PC-3 (cell line): ENCODE measurements around the gene SIAH2.

- RAMPAGE, long total RNA = no peak
These were observed 38.0 kb upstream of the TSC22D2 start for GRCh38 chr3:150369855-150370716.

DNA sequence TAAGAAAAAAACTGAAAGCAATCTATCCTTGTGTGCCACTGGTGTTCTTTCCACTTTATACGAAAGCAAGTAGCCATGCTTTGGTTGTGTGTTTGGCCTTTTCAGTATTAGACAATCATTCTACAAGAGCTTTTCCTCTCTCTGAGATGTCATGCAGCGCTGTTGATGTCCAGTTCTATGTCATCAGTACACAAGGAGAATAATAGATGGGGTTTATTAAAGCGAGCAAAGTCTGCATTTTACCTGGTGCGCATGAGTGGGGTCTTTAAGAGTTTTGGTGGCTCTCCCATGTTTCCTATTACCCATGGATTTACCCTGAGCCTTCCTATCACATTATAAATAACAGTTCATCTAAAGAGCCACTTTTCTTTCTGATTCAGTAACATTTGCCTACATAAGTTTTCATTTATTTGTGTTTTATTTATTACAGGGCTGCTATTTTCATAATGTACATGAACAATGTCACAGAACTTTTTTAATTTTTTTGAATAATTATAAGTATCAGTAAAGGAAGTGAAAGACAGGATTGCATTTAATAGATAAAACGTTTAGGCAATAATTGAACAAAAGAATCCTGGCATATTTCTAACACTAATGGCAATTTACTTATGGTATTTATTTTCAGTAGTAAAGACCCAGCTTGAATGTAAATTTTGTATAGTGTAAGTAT, 50.7 kb downstream of the TSC22D2 start:
- RAMPAGE, long total RNA = no peak

GRCh38 chr3:150538599-150539692, 7.3 kb downstream of the SERP1 start:
- RAMPAGE, long total RNA = no peak

- RAMPAGE, long total RNA = no peak
These were observed 937 bp downstream of the SERP1 start for GRCh38 chr3:150545183-150545934.

GRCh38 chr3:150546859-150547353, 319 bp downstream of the EIF2A start:
- RAMPAGE, long total RNA = no peak

DNA sequence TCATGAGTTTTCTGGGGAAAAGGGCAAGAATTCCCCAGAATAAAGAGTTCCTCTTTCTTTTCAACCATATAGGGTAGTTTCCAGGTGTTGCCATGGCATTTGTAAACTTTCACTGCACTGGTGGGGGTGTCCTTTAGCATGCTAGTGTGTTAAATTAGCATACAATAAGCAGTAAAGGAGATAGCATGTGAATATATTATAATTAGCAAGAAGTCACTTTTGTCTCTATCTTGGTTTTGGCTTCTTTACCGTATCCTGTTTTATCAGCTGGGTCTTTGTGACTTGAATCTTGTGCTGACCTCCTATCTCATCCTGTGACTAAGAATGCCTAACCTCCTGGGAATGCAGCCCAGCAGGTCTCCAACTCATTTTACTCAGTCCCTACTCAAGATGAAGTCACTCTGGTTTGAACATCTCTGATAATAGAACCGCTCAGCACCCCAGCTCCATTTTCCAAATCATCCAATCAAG, 3.4 kb upstream of the SELENOT start:
- RAMPAGE, long total RNA = no peak

- RAMPAGE, long total RNA = no peak
These were observed 32.3 kb downstream of the SELENOT start for GRCh38 chr3:150635404-150635896.

DNA sequence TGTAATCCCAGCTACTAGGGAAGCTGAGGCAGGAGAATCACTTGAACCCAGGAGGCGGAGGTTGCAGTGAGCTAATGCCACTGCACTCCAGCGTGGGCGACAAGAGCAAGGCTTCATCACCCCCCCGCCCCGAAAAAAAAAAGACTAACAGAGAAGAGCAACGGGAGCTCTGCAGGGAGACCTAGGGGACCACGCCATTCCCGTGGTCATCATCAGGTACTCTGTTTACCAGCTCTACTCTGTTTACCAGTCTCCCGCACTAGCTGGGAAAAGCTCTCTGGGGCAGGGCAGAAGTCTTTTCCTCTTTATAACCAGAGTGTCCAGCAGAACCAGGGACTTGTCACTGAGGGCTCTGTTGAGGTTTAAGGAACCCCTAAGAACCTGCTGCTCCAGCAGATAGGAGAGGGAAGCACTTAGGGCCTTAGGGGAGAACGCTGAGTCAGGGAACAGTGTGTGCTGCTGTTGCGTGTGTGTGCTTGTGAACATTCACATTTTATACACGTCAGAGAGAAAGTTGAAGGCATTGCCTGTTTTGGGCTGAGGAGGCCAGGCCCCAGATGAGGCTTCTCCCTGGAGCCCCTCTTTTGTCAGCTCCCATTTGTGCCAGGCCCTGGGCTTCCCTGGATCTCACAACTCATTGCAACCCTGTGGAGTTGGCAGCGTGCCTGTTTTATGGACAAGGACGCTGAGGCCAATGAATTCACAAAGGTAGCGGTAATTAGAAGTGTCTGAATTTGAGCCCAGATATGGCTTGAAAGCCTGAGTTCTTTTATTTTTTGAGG, 24.0 kb upstream of the ERICH6 start:
- RAMPAGE, long total RNA = no peak

DNA sequence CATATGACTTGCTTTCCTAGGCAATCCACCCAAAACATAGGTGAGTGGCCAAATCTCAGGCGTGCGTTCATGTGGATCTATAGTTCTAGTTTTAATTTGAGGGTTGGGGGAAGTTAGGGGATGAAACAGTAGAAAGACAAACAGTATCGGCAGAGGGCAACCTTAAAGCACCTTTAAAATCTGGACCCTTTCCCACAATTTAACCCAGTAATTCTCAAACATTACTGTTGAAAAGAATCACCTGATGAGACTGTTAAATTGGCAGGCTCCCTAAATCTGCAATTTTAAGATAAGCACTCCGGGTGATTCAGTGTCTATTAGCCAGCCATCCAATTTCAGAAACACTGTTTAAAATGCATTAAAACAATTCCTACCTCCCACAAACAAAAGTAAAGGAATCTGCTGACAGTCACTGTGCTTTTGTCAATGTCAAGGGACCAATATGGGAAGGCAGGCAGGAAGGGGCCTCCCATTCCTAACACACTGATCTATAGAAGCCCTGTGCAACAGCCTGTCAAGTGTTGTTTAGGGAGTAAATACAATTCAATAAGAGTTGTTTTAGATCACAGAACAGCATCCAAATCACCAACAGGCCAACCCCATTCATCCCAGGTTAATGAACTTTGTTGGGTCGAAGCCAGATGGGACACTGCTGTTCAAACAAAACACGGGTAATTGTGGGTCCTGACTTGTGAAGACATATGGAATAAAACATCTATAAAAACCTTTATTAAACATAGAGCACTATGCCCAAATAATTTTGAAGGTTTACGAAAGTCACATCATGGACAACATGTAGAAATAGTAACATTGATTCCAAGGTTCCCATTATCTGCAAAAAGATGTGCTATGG, 21.4 kb downstream of the SIAH2 start:
- RAMPAGE, long total RNA = no peak

DNA sequence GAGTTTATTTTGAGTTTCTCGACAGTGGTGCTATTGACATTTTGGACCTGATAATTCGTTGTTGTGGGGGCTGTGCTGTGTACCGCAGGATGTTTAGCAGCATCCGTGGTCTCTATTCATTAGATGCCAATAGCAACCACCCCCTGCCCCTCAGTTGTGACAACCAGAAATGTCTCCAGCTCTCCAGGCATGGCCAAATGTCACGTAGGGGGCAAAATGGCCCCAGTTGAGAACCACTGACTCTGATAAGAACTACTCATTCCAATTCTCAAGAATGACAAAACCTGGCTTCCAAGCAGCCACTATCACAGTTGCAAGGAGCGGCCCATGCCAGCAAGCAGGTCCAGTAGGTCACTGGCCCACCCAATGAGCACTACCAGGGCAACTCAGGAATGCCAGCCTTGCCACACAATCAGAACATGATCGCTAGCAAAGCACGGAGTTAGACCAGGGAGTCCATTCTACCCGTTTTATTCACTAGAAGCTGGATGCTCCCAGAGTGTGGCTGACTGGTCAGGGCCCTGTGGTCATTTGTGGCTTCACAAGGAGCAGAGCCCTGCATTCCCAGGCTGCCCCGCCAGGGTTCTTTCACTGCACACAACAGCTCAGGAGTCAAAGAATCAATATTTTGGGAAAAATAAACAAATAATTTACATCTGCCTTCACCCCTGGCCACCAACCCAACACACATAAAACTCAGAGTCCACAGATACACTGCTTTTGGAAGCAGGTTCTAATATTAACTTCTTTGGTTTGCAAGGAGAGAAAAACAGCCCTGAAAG, 16.3 kb downstream of the SIAH2 start:
- RAMPAGE, long total RNA = no peak

- RAMPAGE, long total RNA = no peak
These were observed at the start of gene SIAH2 for GRCh38 chr3:150763033-150763708. Gene SIAH2, minus strand, starts transcription at chr3:150763169.

- RAMPAGE, long total RNA = no peak
These were observed 1.5 kb upstream of the SIAH2 start for GRCh38 chr3:150764408-150764994.

DNA sequence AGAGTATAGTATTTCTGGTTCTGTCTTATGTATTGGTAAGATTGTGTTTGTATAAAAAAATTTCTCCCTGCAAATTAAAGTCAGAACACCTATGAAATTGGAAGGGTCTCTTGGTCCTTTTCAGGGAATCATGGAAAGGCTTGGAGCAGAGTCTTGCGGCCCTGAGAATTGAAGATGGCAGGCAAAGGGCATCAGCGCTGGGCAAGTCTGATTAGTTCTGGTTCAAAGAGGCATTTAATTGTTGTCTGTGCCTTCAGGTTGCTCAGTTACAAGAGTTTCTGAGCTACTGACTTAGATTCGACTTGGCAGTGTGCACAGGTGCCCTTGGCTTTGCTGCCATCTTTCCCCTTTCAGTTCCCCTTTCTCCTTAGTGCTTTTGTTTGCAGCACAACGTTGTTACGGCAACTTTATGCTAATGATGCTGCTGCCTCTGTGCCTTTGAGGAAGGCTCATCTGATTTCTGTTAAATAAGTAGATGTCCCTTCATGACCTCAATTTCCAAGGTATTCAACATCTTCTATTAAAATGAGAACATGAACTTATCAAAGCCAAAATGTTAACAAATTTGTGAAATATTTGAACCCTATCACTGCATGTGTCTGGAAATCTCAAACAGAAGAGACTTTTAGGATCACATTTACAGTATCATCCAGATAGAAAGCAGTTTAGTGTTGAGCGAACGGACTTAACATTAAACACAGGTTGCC, 12.4 kb downstream of the P2RY14 start:
- RAMPAGE, long total RNA = no peak

DNA sequence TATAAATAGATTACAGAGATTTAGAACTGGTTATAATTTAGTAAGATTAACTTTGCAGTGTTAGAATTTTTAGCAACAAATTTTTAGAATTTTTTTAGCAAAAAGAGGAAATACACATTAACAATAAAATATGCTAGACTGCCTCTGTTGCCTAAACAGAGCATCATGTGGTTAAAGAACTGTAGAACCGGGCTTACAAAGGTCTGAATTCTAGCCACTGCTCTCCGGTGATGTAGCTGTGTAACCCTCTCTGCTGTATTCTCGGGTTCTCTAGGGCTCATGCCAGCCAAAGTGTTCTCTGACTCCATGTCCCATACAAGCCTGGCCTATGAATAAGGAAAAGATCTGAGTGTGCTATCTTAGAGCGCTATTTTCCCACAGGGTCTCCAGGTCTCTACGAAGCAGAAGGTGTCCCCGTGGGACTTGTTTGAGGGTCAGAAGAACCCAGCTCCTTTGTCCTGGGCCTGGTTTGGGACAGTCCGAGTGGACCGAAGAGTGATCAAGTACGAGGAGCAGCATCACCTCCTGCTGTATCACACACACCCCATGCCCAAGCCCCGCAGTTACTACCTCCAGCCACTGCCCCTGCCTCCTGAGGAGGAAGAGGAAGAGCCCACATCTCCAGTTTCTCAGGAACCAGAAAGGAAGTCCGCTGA, 3.0 kb upstream of the P2RY12 start:
- RAMPAGE, long total RNA = no peak

GRCh38 chr3:152193562-152194405, 74.9 kb upstream of the MBNL1 start:
- RAMPAGE, long total RNA = no peak

- RAMPAGE, long total RNA = no peak
These were observed 11.5 kb upstream of the MBNL1 start for GRCh38 chr3:152256822-152258112.

- RAMPAGE, long total RNA = no peak
These were observed 10.2 kb upstream of the MBNL1 start for GRCh38 chr3:152258370-152259033.

DNA sequence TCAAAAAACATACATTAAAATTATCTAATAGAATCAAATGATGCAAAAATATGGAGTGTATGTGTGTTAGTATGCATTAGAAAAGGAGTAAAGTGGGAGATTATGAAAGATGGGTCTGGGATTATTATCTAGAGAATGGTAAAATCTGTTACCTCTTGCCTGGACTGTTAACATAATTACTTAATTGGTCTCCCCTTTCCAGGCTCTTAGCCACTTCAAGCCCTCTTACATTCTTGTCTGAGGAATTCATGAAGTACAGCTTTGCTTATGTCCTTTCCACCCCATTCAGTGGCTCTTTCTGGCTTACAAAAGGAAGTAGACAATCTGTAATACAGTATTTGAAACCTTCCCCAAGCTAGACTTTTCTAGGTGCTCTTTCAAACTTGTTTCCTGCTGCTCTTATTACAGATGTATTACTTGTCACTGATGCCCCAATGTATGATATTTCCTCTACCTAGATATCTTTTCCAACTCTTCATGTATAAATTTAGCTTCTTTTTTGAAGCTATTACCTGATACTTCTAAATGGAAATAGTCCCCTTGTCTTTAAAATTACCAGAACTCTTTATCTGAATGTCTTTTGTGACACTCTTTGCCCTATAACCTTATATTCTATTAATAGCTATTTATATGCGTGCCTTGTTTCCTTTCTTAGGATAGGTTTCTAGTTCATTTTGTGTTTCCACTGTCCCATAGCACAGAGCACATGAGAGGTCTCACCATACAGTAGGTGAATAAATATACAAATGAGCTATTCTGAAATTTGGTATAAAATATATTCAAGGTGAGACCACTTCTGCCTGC, 129.9 kb downstream of the MBNL1 start:
- RAMPAGE, long total RNA = no peak

- RAMPAGE, long total RNA = no peak
These were observed 194.8 kb downstream of the MBNL1 start for GRCh38 chr3:152463504-152464036.

DNA sequence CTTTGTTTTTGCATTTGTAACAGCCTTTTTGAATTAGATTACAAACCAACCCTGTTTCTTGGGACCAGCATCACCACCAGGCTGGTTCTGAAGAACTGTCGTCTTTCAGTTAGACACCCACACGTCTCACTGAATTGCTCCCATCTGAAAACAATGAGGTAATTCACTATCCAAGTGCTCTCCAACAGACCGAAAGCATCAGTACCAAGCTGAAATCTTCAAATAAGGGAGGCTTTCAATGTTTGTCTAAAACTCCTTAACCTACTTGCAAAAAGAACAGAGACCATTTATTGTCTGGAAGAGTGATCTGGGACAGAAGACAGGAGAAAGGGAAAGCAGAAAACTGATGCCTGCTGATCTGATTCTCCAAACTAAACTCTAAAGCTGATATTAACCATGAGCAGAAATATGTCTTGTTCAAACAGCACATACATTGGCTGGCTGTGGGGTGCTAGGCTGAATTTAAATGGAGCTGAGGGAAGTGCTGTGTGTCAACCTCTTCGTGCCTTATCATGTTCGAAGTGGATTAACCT, 213.8 kb upstream of the P2RY1 start:
- RAMPAGE, long total RNA = no peak